Measurements from ENCODE around the genes GNG8, FKRP and STRN4.

DNA sequence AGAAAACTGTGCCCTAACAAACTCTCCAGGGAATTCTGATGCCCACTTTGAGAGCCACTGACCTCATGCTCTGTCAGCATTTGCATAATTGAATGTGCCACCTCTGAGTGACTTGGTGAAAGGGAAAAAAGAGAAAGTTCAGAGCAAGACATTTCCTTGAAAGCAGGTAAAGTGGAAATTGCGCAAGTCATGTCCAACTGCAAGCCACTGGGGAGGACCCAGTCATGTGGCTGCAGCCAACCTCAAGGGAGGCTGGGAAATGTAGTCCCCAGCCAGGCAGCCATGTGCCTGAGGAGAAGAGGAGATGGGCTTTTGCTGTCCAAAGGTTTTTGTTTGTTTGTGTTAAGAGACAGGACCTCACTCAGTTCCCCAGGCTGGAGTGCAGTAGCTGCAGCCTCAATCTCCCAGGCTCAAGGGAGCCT lies 50.8 kb upstream of the PNMA8B start:
- PRO-cap, 10 experiments: peak in 1 of 10 experiments; most common minus-strand start position 224 of the sequence (in 1)

- PRO-cap, 10 experiments: no peak in any of the 10 experiments
Observed at GRCh38 chr19:46602292-46603261, 1.4 kb downstream of the CALM3 start.

- PRO-cap, 10 experiments: no peak in any of the 10 experiments
Observed at GRCh38 chr19:46609693-46610523, 8.8 kb downstream of the CALM3 start.

DNA sequence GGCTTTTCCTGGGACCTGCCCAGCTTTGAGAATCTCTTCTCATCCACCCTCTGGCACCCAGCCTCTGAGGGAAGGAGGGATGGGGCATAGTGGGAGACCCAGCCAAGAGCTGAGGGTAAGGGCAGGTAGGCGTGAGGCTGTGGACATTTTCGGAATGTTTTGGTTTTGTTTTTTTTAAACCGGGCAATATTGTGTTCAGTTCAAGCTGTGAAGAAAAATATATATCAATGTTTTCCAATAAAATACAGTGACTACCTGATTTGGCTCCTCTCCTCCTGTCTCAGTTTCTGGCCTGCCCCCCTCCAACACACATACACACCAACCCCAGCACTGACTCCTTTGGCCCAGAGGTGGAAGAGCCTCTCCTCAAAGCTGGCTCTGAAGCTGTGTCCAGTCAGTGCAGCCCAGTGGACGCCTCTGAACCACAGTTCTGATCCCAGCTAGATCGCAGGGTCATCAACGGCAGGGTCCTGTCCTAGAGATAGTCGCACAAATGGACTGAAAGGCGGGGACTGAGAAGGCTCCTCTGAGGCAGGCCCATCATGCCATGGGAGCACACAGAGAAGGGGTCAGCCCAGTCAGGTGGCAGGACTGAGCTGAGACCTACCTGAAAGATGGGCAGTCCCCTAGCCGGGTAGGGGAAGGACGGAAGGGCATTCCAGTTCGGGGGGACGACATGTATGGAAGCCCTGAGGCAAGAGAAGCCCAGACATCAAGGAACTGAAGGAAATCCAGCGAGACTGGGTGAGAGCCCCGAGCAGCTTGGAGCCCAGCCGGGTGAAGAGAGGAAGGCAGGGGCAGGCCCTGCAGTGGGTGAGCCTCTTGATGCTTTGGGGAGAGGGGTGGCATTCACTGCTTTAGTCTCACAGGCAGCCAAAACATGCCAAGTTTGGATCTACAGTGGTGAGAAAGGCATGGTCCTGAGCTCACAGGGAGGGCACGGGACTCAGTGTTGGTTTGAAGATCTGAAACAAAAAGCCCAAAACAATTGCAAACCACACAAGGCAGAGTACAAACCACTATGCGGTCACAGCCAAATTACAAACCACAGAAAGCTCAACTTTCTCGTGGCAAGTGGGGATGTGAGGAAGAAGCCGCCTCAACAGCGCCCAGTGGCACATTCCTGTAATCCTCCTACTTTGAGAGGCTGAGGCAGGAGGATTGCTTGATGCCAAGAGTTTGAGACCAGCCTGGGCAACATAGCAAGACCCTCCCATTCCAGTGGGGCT lies 9.8 kb downstream of the CALM3 start:
- PRO-cap, 10 experiments: no peak in any of the 10 experiments

- PRO-cap, 10 experiments: no peak in any of the 10 experiments
Observed at GRCh38 chr19:46614195-46614448, 10.8 kb downstream of the PTGIR start.

DNA sequence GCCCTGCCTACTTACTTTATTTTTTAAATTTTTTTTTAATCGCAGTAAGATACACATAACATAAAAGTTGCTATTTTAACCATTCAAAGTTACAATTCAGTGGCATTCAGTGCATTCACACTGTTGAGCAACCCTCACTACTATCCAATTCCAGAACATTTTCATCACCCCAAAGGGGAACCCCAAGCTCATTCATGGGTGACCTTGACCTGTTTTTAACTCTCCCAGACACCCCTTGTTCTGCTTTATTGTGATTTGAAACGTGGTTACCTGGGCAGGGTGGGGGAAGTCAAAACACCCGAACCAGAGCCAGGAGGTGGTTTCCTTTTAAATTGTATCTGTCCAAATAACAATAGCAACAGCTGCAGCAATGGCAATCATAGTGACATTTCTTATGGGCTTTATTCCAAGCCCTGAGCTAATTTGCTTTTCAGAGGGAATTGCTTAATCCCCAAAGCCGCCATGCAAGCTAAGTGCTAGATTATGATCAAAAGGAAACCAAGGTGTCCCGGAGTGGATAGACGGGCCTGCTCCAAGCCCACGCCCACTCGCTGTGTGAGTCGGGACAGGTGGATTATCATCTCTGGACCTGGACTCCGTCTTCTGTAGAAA lies 6.2 kb downstream of the PTGIR start:
- PRO-cap, 10 experiments: no peak in any of the 10 experiments

DNA sequence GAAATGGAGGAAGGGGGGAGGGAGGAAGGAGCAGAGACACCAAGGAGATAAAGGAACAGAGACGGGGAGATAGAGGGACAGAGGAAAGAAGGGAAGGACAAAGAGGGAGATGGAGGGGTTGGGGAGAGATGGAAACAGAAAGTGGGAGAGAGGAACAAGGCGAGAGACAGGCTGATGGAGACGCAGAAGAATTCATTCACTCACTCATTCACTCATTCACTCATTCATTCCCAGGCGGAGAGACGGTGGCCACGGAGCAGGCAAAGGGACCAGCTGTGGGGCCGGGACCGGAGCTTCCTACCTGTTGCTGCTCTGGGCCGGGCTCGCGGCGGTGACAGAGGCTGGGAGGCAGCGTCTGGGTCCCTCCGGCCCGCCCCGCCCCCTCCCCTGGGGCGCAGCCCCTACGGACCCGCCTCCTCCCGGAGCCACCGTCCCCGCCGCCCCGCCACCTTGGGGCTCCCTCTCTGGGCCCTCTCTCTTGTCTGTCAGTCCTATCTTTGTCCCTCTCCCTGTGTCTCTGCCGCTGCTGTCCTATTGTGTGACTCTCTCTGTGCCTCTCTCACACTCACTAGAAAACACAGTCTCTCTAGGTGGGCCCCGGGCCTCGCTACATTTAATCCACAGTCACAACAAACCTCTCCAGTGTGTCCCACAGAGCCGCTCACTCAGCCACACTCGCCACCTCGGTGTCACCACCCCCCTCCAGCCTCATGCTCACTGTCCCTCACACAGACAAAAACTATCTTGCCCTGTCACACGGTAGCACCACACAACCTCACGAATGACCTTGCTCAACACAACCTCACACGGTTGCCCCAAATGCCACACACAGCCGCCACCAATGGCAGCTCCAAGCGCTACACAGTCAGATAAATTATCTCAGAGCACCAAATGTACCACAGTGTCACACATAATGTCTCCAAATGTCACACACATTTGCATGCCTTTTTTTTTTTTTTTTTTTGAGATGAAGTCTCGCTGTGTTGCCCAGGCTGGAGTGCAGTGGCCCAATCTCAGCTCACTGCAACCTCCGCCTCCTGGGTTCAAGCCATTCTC lies at the start of gene GNG8:
Gene GNG8 (minus strand): TSS at position 357 of the 1,056 bp plus-strand sequence.
- PRO-cap, 10 experiments: no peak in any of the 10 experiments

DNA sequence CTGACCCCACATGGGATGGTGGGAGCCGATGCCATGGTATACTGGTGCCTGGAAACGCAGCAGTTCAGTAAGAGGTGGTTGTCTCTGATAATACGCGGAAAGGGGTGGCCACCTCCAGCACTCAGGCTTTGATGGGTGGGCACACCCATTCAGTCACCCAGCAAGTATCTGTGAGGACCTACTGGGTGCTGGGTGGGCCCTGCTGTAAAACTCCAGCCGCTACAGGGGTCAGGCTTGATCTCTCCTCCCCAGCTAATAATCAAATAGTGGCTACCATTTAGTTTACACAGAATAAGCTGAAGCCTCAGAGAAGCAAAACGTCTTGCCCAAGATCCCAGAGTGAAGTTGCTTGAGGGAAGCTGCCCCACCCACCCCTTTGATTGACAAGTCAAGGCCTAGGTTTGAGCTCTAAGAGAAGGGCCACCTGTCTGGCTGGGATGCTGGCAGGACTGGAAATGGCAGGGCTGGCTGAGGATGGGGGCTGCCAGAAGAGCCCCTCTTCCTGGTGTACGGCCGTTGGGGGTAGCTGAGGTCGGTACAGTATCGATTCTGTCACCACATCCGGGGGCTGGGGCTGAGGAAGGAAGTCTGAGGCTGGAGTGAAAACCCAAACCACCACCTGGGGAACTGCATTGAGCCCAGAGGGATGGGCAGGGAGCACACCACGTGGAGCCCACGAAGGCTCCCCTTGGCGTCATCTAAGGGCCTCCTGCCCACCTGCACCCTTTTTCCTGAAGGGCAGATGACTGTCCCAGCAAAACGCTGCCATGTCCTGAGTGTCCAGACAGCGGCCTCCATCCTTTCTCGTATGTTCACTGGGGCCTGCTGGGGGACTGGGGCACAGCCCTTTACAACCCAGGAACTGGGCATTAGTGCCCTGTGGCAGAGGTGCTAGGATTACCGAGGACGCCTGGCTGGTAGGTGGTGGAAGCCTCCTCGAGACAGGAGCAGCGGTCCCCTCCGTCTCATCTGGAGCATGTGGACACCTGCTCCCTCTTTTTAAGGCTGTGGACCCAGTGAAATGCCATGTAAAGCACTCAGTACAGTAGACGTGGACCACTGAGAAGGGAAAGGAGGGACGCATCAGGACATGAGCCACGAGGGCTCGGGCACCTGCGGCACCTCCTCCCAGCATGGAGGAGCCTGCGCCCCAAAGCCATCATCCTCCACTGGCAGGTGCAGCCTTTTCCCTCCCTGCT lies 1.4 kb upstream of the PRKD2 start:
- PRO-cap, 10 experiments: peak in 6 of 10 experiments; most common plus-strand start position 632 of the sequence (in 3); most common minus-strand start position 341 of the sequence (in 6)

GRCh38 chr19:46738712-46739062 lies 7.2 kb upstream of the FKRP start:
- PRO-cap, 10 experiments: no peak in any of the 10 experiments

DNA sequence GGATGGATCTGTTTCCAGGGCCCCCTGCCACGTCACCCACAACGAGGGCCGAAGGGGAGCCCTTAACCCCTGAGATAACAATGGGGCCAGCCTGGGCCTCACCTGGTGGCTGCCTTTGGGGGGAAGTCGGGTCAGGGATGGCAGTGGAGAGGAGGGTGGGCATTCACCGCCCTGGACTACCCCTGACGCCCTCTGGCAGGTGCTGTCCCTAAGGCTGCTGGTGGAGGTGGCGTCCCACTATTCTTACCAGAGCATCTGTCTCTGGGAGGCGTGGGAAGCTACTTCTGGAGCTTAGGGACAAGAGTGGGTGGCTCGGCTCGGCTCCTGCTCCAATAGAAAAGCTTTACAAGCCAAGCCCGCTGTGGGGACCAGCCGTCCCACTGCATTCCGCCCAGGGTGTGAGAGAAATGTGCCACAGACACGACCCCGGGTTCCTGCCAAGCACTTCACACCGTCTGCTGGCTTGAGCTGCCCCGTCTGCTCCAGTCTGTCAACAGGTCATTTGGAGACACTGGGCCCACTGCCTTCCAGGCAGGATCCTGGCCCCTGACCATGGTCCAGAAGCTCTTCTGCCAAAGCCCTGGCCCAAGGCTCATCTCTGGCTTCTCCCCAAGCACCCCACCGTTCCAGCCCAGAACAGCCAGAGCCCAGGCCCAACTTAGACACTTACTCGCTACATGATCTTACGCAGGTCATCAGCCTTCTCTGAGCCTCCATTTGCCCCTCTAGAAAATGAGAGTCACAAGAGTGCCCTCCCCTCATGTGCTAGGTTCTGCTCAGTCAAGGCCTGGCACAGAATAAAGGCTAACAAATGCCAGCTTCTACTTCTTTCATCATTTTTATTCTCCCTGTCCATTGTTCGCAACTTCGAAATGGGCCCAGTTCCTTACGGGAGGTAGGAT lies 6.5 kb upstream of the FKRP start:
- PRO-cap, 10 experiments: no peak in any of the 10 experiments

DNA sequence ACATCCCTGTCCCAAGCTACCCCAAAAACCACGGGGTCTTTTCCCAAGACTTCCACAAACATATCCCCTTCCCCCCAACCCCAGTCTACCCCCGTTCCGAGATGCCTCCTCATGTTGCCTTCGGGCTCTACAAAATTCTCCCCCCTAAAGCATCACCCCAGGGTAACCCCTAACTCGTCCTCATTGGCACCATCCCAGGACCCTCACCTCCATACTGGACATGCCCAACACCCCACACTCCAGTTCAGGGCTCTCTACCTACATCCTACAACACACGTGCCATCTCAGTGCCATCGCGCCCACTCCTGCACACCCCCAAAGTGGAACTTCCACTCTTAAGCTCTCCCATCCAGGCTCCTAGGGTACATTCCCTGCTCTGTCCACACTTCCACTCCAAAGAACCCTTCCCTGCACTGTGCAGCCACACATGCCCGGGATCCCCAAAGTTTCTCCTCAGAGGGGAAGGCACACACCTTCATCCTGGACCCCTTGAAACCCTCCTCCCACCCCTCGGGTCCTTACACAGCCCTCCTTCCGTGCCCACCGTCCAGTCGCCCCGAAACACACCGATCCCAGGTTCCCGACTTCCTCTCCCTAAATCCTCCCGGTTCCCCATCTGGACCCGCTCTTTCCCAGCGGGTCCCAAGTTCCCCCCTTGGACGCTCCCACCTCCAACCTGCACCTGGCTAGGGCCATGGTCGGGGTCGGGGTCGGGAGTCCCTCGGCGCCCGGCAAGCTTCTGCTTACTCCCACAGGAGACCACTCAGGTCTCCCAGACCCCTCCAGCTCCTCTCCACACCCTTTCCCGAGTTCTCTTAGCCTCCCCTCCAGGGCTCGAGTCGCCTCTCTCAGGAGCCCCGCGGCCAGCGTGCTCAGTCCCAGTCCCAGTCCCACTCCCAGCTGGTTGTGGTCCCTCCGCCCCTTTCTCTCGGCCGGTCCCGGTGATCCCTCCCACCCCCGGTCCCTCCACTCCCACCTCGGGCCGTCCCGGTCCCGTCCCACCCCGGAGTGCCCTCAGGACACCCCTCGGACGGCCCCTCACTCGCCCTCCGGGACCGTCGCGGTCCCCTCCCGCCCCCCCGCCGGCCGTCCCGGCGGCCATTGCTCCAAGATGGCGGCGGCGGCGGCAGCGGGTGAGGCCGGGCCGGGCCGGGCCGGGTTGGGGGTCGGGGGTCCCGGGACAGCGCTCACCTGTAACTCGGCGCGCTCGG lies at the start of gene FKRP:
Gene FKRP (plus strand): TSS at position 1,100 of the 1,211 bp plus-strand sequence.
- PRO-cap, 10 experiments: peak in 10 of 10 experiments; most common plus-strand start position 1,109 of the sequence (in 10); most common minus-strand start position 898 of the sequence (in 4)

GRCh38 chr19:46746169-46747015 lies at the start of gene STRN4:
Gene STRN4, minus strand, starts transcription at chr19:46746450.
- PRO-cap, 10 experiments: peak in 10 of 10 experiments; most common plus-strand start chr19:46746519 (in 6); most common minus-strand start chr19:46746449 (in 6)

GRCh38 chr19:46861570-46862555 lies 1.1 kb downstream of the ARHGAP35 start:
- PRO-cap, 10 experiments: peak in 5 of 10 experiments; most common plus-strand start chr19:46862283 (in 2); most common minus-strand start chr19:46862177 (in 3)

DNA sequence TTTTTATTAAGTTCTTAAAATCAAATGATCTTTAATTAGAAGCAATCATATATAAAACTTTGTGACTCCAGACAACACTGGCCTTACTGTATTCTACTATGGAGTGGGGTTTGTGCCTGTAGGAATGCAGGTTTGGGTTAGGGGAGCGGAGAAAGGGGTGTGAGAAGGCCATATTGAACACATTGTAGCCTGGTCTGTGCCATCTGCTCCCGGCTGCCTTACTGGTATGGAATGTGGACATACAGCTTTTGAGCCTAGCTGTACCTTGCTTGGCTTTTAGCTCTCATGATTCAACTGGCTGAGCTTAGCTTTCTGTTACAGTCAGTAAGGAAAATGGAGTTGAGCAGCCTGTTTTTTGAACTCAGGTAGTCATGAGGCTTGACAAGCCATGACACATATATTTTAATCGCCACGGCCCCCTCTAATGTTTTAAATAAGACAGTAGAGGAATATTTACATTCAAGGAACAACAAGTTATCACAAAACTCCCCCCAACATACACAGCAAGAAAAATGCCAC lies 41.6 kb downstream of the ARHGAP35 start:
- PRO-cap, 10 experiments: peak in 4 of 10 experiments; most common plus-strand start position 318 of the sequence (in 1); most common minus-strand start position 233 of the sequence (in 2)

GRCh38 chr19:46945951-46946526 lies 73.6 kb upstream of the NPAS1 start:
- PRO-cap, 10 experiments: no peak in any of the 10 experiments

- PRO-cap, 10 experiments: no peak in any of the 10 experiments
Observed at GRCh38 chr19:46999946-47000527, 19.6 kb upstream of the NPAS1 start.

DNA sequence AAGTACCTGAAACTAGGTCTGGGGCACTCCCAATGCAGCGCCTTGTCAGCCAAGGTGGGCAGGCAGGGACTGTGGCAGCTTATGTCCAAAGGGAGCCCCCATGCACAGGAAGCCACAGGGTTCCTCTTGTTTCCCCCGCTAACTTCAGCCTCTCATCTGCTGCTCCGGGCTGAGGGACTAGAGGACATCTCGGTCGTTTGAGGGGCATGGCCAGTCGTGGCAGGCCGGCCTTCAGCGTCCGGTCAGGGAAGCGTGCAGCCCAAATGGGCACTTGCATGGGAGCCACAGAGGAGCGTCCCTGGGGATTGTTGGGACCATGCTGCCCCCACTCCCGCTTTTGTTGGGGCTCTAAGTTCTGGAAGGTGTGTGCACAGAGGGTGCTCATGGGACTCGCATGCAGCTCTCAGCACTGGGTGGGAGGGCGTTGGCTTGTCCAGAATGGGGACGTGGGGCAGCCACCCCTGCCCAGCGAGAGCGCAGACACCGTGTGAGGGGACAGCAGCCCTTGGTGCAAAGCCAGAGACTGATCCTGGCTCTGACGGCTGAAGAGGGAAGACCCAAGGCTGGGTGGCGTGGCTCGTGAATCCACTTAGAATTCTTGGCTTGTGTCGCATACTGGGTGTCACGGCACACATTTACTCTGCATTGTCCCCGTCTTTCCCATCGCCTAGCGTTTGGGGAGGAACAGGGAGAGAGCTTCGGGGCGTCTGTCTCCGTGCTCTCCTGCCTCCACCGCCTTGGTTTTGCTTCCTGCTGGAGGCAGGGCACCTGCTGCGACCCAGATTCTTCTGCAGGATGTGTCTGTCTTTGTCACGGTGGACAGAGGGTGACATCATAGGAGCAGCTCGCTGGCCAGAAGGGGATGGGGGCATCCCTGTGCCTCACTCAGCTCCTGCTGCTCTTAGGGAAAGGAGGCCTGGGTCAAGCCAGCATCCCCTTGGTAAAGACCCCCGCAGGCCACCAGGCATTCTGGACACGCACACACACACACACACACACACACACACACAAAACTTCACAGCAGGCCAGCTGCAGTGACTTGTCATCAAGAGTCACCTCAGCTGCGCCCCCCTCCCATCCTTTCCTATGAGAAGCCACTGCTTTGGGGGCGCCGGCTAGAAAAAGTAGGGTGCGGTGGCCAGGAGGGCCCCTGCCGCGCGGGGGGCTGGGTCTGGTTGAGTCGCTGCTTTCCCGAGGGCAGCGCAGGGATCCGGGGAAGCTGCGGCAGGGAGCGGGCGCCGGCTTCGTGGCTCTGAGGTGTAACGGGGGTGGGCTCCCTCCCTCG lies 16.3 kb upstream of the NPAS1 start:
- PRO-cap, 10 experiments: no peak in any of the 10 experiments

GRCh38 chr19:47047640-47048338 lies 635 bp downstream of the TMEM160 start:
- PRO-cap, 10 experiments: peak in 8 of 10 experiments; most common plus-strand start chr19:47048043 (in 4); most common minus-strand start chr19:47047918 (in 3)

DNA sequence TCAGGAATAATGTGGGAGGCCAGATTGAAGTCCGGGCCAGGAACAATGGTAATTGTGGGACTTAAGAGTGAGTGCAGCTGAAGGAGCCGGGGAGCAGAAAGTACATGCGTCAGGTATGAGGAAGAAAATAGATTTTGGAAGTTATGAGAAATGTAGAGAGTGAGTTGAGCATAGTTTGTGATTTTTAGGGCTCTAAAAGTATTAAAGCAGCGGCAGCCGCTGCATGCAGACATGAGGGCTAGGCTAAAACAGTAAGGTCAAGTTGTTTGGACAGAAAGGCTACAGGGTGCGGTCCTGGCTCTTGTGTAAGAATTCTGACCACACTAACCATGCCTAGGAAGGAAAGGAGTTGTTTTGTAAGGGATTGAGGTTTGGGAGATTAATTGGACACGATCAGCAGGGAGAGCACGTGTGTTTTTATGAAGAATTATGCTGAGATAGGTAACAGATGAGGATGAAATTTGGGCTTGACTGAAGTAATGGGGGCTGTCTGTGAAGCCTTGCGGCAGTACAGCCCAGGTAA lies 3.3 kb upstream of the TMEM160 start:
- PRO-cap, 10 experiments: no peak in any of the 10 experiments

DNA sequence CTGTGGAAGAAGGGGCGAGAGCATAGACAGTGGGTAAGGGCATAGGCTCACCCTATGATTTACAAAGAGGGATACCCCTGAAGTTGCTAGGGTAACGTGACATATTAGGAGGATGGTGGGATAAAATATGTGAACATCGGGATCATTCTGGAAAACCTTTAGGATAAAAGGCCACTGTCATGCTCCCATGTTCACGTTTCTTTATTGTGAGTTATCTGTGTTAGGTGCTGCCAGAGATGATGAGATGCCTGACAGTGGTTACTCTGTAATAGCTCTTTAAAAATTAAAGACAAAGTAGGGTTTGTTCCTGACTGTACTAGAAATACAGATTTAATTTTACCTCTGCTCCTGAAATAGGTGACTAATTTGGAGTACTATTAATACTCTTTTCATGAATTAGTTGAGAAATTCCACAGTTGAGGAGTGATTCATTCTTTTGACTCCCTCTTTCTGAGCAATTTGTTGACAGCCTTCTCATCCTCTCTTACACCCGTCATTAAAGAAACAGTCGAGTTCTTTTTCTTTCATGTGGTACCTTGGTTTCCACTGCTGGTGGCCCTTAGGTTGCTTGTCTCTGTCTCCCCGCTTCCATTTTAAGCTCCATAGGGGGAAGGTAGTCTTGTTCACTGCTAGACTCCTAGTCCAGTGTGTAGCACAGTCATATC lies 28.3 kb downstream of the SAE1 start:
- PRO-cap, 10 experiments: no peak in any of the 10 experiments